Hair follicle dermal papilla cell (primary cell): ENCODE data around the genes IGF2BP2 and RFC4.

GRCh38 chr3:184558767-184559739 lies 2.5 kb upstream of the EPHB3 start:
- CAGE, long polyA plus RNA: no peak

DNA sequence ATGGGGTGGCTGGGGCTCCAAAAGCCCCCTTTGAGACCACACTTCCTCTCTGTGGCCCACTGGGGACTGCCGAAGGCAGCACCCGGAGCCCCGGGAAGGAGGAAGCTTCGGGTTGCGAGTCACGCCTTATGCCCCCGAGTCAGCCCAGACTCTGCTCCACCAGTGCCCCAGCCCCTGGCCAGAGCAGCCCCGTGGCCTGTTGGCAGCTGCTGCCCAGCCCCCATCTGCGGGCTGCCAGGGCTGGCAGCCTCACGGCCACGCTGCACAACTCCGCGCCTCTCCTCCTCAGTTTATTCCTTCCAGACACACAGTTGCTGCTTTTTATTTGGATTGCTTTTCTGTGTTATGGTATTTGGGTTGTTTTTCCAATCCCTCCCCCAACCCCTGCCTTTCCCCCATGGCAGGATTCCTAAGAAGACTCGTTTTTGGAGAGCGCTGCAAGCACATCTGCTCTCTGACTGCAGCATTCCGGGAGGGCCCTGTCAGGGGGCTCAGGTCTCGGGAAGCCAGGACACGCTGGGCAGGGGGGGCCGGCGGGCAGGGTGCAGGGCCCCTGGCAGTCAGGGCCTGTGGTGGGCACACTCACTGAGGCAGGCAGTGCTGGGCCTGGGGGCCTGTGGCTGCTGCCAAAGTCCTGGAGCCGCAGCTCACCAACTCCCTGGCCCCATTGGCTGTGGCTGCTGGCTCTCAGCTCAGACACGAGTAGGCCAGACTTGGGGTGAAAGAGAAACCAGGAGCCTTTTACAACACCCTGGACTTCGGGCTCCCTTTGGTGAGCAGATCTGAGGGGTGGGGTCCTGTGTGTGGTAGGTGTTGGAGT lies 20.2 kb downstream of the MAGEF1 start:
- CAGE, long polyA plus RNA: no peak

GRCh38 chr3:185069612-185069861 lies 83.3 kb downstream of the C3orf70 start:
- CAGE, long polyA plus RNA: no peak

DNA sequence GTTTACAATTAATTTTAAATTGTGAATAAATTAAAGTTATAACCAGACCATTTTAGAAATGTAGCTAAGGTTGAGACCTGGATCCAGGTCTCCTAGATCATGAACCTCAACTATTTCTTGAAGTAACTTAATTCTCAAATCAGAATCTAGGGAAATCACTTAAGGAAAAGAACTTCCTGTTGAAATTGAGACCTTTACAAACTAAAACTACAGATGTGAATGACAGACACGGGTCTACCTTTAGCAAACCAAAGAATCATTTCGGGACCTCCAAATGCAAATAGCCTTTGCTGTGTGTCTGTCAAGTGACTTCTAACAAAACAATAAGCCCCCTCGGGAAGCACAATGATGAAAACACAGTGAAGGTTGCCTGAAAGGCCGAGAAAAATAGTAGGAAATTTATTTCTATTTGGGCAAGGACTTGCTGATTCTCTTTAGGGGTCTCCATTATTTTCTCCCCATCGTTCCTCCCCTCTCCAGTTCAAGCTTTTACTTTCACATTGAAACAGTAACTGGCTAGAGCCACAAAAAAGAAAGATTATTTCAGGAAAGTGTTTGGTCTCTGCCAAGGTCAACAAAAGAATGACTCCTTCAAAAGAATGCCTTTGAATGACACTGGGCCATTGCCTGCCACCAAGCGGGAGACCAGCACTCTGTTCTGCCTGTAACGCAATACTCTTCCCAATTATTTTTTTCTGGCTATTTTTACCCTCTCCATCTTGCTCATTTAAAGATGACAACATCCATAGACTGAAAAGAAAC lies 37.5 kb downstream of the EHHADH start:
- CAGE, long polyA plus RNA: no peak

- CAGE, long polyA plus RNA: no peak
Measured at GRCh38 chr3:185282641-185283324, 28.9 kb upstream of the EHHADH start.

DNA sequence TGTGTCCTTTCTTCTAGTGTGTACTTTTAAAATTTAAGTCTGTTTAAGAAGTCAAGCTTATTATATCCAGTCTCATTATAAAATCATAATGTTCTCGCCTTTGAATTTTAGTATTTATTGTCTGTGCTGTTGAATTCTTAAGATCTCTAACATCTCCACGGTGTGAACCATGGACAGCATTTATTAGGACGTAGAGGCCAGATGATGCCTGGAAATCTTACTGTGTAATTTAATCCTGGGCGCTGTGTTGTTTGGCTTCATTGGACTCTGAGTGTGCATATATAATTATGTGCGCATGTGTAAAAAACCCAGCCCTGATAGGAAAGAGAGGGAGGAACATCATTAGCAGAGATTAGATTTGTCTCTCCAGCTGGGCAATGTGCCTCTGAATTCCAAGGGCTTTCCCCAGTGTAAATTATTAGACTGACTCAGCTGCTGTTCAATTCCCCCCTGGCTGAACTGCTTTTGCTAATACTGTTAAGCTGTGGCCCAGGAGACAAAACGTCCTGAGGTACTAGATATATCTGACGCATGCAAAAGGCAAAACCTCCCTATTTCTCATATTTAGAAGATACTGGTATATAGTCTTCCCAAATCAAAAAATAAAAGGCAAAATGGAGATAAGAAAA lies 39.6 kb downstream of the MAP3K13 start:
- CAGE, long polyA plus RNA: no peak

DNA sequence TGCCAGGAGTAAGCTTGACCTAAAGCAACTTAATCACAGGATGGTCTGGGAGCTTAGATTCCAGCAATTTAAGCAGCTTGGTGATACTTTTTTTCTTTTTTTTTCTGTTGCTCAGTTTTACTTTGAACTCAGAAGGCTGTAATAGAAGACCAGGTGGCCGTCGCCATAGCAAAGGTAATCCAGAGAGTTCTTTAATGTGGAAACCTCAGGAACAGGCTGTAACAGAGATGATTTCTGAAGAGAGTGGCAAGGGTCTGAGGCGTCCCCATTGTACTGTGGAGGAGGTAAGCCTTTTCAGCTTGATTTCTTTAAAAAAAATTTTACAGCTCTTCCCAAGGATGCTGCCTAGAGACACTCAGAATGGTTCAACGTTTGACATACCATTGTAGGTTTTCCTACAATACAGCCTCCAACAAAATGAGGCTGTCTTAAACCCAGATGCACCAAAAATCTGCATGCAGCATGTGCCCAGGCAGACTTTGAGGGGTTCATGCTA lies 20.2 kb downstream of the SENP2 start:
- CAGE, long polyA plus RNA: no peak

- CAGE, long polyA plus RNA: no peak
Measured at GRCh38 chr3:185765073-185765631, 59.7 kb downstream of the IGF2BP2 start.

DNA sequence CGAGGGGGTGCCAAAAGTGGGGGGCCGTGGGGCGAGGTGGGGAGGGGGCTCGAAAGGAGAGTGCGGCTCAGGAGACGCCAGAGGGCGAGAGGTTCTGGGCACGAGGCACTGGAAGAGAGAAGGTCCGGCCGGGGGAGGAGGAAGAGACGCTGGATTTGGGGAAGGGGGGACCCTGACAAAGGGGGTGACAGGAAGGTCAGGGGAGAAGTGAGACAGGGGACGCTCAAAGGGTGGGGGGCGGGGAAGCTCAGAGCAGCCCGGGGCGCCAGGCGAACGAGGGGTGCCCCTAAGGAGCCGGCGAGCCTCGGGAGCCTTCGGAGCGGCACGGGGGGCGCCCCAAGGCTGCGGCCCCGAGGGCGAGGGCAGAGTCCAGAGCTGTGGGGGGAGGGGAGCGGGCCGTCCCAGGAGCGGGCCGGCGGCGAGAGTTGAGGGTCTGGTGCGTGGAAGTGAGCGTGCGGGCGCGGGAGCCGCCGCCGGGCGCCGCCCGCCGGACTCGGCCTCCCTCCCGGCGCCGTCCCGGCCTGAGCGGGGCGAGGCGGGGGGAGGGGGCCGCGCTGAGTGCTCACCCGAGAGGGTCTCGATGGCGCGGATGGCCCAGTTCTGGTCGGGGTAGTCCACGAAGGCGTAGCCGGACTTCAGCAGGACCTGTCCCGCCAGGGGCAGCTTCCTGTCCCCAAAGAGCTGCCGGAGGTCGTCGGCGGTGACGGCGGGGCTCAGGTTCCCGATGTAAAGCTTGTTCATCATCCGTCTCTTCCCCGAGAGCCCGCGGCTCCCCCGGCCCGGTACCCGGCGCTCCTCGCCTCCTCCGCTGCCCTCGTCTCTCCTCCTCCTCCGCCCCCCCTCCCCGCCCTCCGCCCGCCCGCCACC lies at the start of gene IGF2BP2:
Gene IGF2BP2 (minus strand): TSS at position 826 of the 867 bp plus-strand sequence.
- CAGE, long polyA plus RNA: no peak

GRCh38 chr3:185916659-185916962 lies 21.2 kb downstream of the TRA2B start:
- CAGE, long polyA plus RNA: no peak

GRCh38 chr3:185960486-185961319 lies 22.9 kb upstream of the TRA2B start:
- CAGE, long polyA plus RNA: no peak

- CAGE, long polyA plus RNA: no peak
Measured at GRCh38 chr3:186098801-186099745, 9.8 kb downstream of the ETV5 start.

DNA sequence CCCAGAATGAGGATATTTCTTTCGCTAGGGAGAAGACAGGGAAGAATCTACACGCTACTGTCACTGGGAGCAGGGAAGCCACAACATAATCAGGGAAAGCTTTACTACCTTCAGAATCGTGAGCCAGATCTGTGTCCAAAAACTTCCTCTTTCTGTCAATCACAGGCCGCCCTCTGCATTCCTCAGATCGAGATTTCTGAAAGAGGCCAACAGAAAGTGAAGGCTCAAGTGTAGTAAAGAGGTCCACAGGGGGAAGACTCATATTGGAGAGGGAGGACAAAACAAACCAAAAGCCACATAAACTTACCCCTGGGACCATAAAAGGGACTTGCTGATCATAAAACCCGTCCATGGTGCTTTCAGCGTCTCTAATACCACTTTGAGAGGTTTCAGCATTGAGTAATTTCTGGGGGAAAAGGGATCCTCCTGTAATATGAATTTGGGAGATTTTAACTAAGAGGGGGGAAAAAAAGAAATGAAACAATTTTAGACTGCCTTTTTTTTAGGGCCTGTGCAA lies 3.3 kb downstream of the ETV5 start:
- CAGE, long polyA plus RNA: no peak

DNA sequence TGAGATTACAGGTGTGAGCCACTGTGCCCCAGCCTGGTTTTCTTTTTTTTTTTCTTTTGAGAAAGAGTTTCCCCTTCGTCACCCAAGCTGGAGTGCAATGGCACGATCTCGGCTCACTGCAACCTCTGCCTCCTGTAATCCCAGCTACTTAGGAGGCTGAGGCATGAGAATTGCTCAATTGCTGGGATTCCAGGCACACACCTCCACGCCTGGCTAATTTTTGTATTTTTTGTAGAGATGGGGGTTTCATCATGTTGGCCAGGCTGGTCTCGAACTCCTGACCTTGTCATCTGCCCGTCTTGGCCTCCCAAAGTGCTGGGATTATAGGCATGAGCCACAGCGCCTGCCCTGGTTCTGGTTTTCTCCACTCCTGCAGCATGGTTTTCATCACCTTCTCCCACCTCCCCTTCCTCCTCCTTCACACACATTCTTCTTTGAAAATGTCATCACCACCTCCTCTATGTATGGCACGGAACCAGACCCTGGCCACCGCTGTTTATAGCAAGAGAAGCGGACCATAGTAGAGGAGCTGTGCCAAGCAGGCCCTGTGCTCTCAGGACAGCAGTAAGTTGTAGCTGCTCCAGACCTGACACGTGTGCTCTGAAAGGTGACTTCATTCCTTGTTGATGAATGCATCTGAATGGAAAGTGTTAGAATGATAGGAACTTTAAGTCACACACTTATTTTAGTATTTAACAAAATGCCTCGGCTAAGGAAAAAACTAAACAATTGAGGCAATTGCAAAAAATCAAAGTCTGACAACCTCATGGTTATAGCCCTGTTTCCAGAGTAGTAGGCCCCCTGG lies 14.6 kb upstream of the AHSG start:
- CAGE, long polyA plus RNA: no peak

DNA sequence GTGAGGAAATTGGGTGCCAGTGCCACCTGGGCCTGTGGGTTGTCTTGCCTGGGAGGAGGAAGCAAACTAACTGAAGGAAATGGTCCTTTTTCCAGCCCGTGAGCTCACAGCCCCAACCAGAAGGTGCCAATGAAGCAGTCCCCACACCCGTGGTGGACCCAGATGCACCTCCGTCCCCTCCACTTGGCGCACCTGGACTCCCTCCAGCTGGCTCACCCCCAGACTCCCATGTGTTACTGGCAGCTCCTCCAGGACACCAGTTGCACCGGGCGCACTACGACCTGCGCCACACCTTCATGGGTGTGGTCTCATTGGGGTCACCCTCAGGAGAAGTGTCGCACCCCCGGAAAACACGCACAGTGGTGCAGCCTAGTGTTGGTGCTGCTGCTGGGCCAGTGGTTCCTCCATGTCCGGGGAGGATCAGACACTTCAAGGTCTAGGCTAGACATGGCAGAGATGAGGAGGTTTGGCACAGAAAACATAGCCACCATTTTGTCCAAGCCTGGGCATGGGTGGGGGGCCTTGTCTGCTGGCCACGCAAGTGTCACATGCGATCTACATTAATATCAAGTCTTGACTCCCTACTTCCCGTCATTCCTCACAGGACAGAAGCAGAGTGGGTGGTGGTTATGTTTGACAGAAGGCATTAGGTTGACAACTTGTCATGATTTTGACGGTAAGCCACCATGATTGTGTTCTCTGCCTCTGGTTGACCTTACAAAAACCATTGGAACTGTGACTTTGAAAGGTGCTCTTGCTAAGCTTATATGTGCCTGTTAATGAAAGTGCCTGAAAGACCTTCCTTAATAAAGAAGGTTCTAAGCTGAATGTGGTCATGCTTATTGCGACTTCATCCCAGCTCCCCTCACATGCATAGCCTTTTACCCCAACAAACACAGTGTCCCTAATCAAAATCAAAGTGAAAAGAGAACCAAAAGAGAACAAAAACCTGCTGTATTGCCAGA lies 7.9 kb downstream of the AHSG start:
- CAGE, long polyA plus RNA: no peak

GRCh38 chr3:186782483-186783492 lies 589 bp upstream of the EIF4A2 start:
- CAGE, long polyA plus RNA: no peak

- CAGE, long polyA plus RNA: no peak
Measured at GRCh38 chr3:186805987-186807117, at the start of gene RFC4. TSS of gene RFC4 (minus strand) at chr3:186806482.

- CAGE, long polyA plus RNA: no peak
Measured at GRCh38 chr3:186942137-186942742, 11.9 kb downstream of the ST6GAL1 start.

GRCh38 chr3:186957638-186958271 lies 27.4 kb downstream of the ST6GAL1 start:
- CAGE, long polyA plus RNA: no peak

- CAGE, long polyA plus RNA: no peak
Measured at GRCh38 chr3:186976883-186977911, 46.9 kb downstream of the ST6GAL1 start.